HT1080 (cell line): ENCODE data around the genes SERPINB11 and FBXO15.

RAMPAGE:
- cytosol, long total RNA = no peak
- long total RNA = no peak
- nucleus, long total RNA = no peak
These were observed 59.6 kb downstream of the BCL2 start for GRCh38 chr18:63259944-63260388.

DNA sequence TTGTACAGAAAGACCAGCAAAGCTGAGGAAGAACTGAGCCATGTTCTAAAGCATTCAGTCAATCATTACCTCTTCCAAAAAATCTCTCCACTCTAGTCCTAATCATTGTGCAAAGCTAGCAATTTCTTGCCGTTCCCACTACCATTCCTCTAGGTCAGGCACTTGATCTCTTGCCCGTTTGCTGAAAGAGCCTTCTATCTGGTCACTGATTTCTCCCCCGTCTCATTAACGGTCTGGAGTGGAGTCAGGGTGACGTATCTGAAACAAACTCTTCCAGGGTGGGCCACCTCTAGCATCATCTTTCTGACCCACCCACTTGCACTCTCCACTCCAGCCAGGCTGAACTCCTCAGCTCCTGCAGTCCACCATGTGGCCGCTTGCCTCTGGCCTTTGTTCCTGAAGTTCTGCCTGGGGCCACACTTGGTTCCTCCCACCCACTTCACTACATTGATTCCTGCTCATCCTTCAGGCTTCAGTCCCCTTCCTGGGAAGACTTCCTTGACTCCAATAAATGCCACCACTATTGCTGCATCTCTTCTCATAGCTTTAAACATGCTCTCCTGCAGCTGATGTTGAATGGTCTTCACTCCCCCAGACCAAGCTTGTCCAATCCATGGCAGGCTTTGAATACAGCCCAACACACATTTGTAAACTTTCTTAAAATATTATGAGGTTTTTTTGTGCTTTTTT lies 13.3 kb downstream of the BCL2 start:
RAMPAGE:
- cytosol, long total RNA = no peak
- long total RNA = no peak
- nucleus, long total RNA = no peak

DNA sequence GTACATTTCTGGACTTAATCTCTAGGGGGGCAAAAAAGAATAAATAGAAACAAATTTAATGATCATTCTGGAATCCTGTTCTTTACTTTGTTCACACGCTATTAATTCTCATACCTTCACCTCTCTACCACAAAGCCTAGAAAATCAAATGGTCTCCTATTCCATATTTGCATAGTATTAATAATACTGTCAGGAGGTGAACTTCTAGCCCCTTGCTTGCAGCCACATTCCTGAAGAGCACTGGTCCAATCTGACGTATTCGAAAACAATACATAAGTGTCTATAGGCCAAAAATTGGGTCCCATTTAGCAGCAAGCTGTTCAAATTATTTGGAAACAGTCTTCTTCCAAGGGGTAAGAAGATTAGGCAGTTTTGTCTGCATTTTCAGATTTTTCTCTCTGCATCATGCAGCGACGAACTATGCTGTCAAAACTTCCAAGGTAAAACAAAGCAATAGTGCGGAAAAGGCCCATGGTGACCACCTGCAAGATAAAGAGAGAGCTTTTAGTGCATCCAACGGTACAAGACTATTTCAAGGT lies 11.9 kb upstream of the BCL2 start:
RAMPAGE:
- cytosol, long total RNA = no peak
- long total RNA = no peak
- nucleus, long total RNA = no peak

DNA sequence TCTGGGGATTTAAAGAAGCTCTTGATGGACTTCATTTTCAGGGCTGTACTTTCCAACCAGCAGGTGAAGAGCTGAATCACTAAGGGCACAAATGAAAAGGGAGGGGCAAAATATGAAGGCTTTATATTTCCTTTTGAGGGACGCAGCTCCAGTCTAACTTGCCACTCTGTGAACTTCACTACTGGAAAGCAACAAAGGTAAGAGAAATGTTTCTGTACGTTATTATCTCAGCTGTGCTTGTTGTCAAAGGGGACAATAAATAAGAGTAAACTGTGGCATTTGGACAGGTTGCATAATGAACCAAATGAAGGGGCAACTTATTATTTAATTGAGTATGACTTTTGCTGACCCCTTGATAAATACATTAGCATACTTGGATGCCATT lies at the start of gene SERPINB11:
SERPINB11 (plus strand) TSS at position 151 of the 385 bp plus-strand sequence.
RAMPAGE:
- cytosol, long total RNA = no peak
- long total RNA = no peak
- nucleus, long total RNA = no peak

DNA sequence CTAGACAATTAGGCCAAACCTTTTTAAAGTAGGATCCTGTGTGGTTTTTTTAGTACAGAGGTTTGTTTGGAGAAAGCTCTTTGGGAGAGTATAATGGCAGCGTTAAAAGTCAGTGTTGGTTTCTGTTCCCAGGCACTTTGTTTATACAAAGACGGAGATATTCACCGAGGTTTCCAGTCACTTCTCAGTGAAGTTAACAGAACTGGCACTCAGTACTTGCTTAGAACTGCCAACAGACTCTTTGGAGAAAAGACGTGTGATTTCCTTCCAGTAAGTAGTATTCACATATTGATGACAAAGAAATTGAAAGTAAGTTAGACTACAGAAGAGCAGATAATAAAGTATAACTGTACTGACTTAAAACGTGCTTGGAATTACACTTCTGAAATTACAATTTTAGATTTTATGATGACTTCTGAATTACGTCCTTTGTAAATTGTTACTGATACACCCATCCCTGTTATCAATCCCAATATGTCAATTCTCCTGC lies 9.8 kb downstream of the SERPINB8 start:
RAMPAGE:
- cytosol, long total RNA = no peak
- long total RNA = no peak
- nucleus, long total RNA = no peak

GRCh38 chr18:67096494-67096833 lies 420.1 kb downstream of the DSEL start:
RAMPAGE:
- cytosol, long total RNA = no peak
- long total RNA = no peak
- nucleus, long total RNA = no peak

DNA sequence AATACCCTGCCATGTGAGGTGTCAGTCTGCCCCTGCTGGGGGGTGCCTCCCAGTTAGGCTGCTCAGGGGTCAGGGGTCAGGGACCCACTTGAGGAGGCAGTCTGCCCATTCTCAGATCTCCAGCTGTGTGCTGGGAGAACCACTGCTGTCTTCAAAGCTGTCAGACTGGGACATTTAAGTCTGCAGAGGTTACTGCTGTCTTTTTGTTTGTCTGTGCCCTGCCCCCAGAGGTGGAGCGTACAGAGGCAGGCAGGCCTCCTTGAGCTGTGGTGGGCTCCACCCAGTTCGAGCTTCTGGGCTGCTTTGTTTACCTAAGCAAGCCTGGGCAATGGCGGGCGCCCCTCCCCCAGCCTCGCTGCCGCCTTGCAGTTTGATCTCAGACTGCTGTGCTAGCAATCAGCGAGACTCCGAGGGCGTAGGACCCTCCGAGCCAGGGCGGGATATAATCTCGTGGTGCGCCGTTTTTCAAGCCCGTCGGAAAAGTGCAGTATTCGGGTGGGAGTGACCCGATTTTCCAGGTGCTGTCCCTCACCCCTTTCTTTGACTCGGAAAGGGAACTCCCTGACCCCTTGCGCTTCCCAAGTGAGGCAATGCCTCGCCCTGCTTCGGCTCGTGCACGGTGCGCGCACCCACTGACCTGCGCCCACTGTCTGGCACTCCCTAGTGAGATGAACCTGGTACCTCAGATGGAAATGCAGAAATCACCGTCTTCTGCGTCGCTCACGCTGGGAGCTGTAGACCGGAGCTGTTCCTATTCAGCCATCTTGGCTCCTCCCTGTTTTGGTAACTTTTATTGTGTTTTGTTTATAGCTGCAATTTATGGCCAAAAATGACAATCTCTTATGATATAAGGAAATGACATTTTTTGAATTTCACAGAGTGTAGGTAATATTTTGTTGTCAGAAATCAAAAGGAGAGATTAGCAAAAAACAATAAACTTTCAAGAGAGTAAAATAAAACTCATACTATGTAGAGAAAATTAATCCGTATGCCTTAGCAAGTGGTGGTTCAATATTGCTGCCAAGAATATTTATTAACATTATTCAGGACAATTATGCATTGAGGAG lies 7.5 kb upstream of the CCDC102B start:
RAMPAGE:
- cytosol, long total RNA = no peak
- long total RNA = no peak
- nucleus, long total RNA = no peak

DNA sequence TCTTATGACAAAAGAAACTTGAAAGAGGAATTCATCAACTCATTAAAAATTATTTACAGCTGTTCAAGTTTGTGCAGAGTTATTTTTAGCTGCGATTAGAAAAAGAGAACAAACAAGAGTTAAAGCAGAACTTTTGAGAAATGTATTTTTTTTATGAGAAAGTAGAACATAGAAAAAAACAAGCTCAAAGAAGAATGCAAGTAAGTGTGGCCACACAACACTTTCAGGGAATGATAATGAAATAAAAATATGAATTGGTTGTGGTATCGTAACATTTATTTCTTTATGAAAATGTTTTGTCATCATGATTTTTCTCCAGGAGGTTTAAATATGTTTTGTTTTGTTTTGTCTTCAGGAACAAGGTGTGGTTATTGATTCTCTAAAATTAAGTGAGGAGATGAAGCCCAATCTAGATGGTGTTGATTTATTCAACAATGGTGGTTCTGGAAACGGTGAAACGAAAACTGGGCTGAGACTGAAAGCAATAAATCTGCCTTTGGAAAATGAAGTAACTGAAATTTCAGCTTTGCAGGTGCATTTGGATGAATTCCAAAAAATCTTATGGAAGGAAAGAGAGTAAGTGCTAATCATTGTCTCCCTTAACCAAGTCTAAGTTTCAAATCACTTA lies 40.6 kb downstream of the CCDC102B start:
RAMPAGE:
- cytosol, long total RNA = no peak
- long total RNA = no peak
- nucleus, long total RNA = no peak

GRCh38 chr18:68985245-68985933 lies 187.5 kb downstream of the CCDC102B start:
RAMPAGE:
- cytosol, long total RNA = no peak
- long total RNA = no peak
- nucleus, long total RNA = no peak

DNA sequence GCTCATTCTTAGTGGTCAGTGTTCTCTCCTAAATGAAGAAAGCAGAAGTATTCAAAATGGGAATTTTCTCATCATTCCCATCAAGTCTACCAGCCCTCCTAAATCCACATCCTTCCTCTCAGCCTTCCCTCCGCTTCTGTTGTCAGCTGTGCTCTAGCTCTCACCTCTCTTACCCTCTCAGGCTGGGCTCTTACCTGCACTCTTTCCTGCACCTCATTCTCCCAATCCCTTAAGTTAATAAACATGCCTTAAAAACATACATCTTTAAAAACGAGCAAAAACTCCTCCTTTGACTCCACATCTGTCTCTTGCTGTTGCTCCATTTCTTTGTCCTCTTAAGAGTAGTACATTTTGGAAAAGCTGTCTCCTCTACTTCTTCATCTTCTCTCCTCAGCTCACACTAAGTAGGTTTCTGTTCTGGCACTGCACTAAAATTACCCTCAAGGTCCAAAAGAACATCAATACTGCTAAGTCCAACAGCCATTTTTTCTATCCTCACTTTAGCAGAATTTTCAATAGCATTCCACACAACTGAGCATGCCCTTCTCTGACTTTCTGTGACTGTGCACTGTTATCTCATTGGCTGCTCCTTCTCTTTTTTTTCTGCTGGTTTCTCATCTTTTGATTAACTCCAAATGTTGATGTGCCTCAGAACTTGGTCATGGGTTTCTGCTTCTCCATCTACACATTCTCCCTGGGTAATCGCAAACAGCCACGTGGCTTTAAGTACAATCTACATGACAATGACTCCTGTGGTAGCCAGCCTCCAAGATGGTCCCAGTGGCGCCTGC lies 74.7 kb upstream of the CD226 start:
RAMPAGE:
- cytosol, long total RNA = no peak
- long total RNA = no peak
- nucleus, long total RNA = no peak

RAMPAGE:
- cytosol, long total RNA = no peak
- long total RNA = no peak
- nucleus, long total RNA = no peak
These were observed 4.4 kb downstream of the SOCS6 start for GRCh38 chr18:70293187-70293609.

DNA sequence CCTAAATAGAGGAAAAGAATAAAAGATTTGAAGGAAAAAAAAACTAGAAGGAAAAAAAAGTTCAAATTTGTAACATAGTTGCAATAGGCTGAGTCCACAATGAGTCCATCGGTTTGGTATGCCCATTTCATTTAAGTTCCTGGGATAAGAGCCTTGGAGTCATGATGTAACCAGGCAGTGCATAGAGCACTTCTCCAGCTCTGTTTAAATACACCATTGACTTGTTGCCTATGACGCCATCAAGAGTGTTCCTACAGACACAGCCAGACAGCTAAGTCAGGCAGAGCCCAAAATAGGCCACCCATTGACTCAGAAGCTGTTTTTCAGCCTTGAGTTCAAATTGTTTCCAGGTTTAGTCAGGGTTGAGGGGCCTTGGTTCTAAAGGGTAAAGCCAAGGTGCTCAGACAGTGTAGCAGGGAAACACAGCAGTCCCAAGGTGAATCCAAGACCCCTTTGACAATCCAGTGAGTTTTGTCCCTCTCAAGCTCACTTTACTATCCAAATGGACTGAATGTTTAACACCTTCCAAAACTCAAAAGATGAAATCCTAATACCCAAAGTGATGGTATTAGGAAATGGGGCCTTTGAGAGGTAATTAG lies 45.0 kb downstream of the SOCS6 start:
RAMPAGE:
- cytosol, long total RNA = no peak
- long total RNA = no peak
- nucleus, long total RNA = no peak

GRCh38 chr18:70469631-70470396 lies 181.0 kb downstream of the SOCS6 start:
RAMPAGE:
- cytosol, long total RNA = no peak
- long total RNA = no peak
- nucleus, long total RNA = no peak

DNA sequence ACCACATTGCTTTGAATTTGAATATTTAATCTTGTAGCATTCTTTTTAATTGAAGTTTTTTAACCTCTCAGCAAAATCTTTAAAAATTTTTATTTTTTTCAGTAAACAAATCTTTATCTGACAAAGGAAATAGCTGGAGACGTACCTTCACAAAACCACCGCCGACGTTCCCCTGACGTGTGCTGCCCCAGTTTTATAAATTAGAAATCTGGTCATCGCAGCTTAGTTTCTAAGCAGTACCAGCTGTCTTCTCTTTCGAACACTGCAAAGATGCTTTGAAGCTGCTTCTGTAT lies 264.7 kb downstream of the SOCS6 start:
RAMPAGE:
- cytosol, long total RNA = no peak
- long total RNA = no peak
- nucleus, long total RNA = no peak

DNA sequence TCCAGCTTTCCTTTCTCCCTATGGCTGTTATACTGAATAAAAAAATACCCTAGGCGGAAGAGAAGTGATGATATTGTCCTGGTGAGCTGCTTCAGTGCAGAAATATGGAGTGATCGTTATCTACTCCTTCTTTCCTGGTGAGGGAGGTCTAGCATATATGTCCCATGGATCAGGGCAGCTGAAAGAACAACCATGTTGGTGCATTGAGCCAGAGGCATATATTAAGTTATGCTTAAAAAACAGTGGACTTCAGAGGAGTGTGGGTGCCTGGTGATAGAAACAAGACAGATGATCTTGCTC lies 773.0 kb downstream of the SOCS6 start:
RAMPAGE:
- cytosol, long total RNA = no peak
- long total RNA = no peak
- nucleus, long total RNA = no peak

GRCh38 chr18:74017477-74017694 lies 130.2 kb downstream of the FBXO15 start:
RAMPAGE:
- cytosol, long total RNA = no peak
- long total RNA = no peak
- nucleus, long total RNA = no peak

RAMPAGE:
- cytosol, long total RNA = no peak
- long total RNA = no peak
- nucleus, long total RNA = no peak
These were observed at the start of gene FBXO15 for GRCh38 chr18:74147129-74148190. Gene FBXO15 (minus strand): TSS chr18:74147834.

DNA sequence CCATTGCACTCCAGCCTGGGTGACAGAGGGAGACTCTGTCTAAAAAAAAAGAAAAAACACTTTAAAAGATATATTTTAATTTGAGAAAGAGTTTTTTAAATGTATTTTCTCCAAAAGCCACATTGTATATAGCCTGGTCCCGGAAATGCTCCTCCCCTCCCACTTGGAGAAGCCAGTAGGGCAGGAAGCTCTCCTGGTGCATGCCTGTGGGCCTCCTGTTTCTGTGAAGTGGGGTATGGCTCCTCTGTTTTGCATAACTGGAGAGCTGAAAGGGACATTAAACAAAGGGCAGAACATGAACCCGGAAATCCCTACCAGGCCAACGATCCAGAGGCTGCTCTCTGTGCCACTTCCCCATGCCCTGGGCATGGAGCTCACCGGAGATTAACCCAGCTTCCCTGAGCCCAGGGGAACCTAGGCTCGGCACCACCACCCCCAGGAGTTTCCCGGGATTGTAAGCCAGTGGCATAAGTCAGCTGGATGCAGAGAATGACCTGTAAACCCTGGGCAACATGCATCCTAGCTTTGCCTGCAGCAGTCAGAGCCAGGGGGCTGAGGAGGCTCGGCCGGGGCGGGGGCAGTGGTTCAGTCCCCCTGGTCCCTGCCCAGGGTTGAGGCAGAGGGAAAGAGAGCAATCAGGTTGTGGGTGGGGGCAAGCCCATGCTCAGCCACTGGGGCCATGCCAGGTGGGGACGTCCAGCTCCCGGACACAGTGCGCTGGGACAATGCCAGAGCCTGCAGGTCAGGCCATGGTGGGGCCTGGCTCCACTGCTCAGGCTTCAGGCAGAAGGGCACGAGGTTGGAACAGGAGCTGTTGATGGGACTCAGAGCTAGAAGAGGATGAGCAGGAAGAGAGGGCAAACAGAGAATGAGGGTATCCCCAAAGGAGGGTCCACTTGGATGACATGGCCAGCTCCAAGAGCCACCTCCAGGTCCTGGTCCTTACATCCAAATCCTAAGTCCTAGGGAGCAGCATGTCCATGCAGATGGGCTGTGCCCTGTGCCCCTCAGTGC lies 49.5 kb downstream of the TIMM21 start:
RAMPAGE:
- cytosol, long total RNA = no peak
- long total RNA = no peak
- nucleus, long total RNA = no peak

GRCh38 chr18:74241616-74241985 lies 50.2 kb downstream of the CYB5A start:
RAMPAGE:
- cytosol, long total RNA = no peak
- long total RNA = no peak
- nucleus, long total RNA = no peak

DNA sequence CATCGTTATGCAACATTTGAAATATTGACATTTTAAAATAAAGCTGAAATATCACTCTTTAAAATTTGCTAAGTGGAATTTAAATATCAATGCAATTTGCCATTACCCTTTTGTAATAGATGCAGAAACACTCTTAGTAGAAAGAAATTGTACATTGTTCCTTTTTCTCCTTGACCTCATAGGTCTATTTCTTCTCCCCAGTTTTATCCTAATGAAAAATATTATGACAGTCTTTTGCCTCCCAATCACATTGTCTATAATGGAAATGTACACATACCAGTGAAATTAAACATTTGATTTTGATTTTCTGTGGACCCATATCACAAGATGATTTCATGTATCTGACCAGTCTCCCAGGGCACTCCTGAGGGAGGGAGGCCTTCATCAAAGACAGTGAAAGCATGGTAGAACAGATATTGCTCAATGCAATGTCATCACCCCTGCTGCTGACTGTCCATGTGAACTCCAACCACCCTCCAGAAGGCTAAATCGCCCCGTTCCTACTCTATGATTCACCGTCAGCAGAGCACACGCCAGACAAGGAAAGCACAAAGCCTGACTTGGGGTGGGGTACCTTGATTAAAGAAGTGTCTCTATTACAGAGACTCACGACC lies 42.7 kb downstream of the CYB5A start:
RAMPAGE:
- cytosol, long total RNA = no peak
- long total RNA = no peak
- nucleus, long total RNA = no peak